ENCODE results near the genes ACAP3, AURKAIP1, ATAD3C and FNDC10.

- RRBS: 1% methylated on average over 62 of the region's 80 CpGs
Observed at GRCh38 chr1:1307765-1308216, at the start of gene ACAP3. TSS of gene ACAP3 (minus strand) at chr1:1307930.

DNA sequence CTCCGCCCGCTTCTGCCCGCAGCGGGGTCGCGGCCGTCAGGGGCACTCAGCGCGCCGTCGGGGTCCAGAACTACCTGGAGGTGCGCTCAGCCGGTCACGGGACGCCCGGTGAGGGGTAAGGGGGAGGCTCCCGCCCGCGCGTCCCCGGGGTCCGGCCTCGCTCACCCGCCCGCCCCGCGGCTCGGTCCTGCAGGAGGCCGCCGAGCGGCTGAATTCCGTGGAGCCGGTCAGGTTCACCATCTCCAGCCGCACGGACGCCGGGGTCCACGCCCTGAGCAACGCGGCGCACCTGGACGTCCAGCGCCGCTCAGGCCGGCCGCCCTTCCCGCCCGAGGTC, 464 bp downstream of the PUSL1 start:
- RRBS: 3% methylated on average over 32 of the region's 48 CpGs

- RRBS: 97% methylated on average over 14 of the region's 54 CpGs
Observed at GRCh38 chr1:1312458-1313405, 4.3 kb downstream of the PUSL1 start.

GRCh38 chr1:1330003-1331071, 743 bp upstream of the TAS1R3 start:
- RRBS: 32% methylated on average over 3 of the region's 36 CpGs

DNA sequence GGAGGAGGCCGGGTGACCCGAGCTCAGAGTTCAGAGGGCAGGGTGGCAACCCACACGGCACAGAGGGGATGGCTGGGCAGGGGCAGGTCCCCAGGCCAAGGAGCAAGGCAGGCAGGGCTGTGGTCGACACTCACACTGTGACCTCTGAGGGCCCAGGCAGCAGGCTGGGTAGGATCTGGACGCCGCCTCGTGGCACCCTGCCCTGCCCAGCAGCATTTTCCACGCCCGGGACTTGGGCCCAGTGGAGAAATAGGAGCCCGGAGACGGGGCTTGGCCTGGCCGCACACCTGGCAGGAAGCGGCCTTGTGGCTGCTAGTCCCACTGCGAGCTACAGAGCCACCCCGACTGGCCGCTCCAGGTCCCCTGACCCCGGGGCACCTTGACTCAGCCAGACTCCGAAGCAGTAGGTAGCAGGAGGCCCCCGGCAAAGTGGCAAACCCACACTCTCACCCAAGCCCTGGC, 5.2 kb downstream of the DVL1 start:
- RRBS: 89% methylated on average over 8 of the region's 19 CpGs

DNA sequence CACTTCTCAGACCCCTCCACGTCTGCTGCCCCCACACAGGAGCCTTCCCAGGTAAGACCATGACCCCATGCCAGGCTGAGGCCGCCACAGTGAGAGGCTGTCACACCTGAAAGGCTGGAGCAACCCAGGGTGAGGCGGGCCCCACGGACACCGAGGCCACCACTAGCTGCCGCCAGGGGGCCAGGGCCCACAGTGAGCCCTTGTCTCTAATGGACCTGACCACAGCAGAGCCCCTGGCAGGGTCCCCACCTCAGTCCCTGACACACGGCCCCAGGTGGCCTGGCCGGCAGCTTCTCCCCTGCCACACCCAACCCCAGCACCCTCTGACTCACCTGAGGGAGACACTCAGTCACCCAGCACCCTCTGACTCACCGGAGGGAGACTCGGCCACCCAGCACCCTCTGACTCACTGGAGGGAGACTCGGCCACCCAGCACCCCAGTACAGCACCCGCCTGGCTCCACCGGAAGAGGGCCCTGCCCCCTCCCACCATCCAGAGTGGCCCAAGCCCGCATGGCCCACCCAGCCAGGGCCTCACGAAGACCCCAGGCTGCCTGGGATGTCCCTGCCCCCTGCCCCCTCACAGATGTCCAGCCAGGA, 4.5 kb downstream of the DVL1 start:
- RRBS: 5% methylated on average over 5 of the region's 15 CpGs

DNA sequence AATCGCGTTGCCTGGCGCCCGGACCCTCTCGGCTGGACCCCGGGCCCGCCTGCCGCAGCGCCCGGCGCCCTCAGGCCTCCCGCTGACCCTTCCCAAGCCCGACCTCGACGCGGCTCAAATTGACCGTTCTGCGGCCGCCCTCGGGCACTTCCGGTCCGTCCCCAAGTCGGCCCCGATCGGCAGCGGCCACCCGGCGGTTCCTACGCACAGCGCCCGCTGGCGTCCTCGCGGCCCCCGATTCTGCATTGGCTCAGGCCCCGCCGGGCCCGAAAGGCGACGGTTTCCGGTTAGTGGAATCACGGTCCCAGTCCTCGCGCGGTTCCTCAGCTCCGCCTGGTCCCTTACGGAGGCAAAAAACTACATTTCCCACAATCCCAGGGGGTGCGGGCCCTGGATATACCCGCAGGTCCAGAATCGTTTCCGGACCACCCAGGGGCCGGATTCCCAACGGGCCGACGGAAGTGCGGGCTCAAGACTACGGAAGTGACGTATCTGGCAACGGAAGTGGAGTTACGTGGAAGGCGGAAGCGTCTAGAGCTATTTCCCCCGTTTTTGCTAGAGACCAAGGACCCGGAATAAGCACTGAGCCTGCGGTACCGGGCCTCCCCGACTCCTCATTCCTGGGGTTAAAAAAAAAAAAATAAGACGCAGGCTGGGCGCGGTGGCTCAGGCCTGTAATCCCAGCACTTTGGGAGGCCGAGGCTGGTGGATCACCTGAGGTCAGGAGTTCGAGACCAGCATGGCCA, at the start of gene AURKAIP1:
AURKAIP1 (minus strand) TSS at position 157 of the 746 bp plus-strand sequence.
- RRBS: 1% methylated on average over 42 of the region's 72 CpGs

GRCh38 chr1:1406210-1407119, 628 bp downstream of the MRPL20 start:
- RRBS: 29% methylated on average over 37 of the region's 71 CpGs

DNA sequence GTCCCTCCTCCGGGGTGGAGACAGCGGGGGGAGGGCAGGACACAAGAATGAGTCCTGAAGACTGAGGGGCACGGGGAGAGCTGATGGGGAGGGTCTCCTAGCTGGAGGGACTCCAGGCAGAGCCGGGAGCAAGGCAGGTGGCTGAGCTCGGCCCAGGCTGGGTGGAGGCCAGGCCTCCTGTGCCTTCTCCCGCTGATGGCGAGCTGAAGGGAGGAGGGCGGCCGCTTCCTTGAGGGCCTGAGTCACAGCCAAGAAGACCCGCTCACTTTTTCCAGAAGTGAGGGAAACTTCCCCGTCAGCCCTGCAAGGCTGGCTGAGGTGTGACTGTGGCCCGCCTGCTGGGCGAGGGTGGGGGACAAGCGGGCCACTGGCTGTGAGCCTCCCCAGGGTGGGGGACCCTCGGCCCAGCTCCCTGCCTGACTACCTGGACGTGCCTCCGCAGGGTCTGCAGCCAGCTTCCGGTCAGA, 1.7 kb upstream of the VWA1 start:
- RRBS: 96% methylated on average over 3 of the region's 18 CpGs

- RRBS: 98% methylated on average over 6 of the region's 29 CpGs
Observed at GRCh38 chr1:1436910-1437570, 1.6 kb downstream of the VWA1 start.

- RRBS: 85% methylated on average over 5 of the region's 9 CpGs
Observed at GRCh38 chr1:1449339-1449793, at the start of gene ATAD3C. TSS of gene ATAD3C (plus strand) at chr1:1449689.

- RRBS: 92% methylated on average over 2 of the region's 47 CpGs
Observed at GRCh38 chr1:1477736-1478863, 6.5 kb downstream of the ATAD3B start.

GRCh38 chr1:1558156-1559348, 16.1 kb downstream of the SSU72 start:
- RRBS: no CpG with 5 or more reads among the region's 26 CpGs

DNA sequence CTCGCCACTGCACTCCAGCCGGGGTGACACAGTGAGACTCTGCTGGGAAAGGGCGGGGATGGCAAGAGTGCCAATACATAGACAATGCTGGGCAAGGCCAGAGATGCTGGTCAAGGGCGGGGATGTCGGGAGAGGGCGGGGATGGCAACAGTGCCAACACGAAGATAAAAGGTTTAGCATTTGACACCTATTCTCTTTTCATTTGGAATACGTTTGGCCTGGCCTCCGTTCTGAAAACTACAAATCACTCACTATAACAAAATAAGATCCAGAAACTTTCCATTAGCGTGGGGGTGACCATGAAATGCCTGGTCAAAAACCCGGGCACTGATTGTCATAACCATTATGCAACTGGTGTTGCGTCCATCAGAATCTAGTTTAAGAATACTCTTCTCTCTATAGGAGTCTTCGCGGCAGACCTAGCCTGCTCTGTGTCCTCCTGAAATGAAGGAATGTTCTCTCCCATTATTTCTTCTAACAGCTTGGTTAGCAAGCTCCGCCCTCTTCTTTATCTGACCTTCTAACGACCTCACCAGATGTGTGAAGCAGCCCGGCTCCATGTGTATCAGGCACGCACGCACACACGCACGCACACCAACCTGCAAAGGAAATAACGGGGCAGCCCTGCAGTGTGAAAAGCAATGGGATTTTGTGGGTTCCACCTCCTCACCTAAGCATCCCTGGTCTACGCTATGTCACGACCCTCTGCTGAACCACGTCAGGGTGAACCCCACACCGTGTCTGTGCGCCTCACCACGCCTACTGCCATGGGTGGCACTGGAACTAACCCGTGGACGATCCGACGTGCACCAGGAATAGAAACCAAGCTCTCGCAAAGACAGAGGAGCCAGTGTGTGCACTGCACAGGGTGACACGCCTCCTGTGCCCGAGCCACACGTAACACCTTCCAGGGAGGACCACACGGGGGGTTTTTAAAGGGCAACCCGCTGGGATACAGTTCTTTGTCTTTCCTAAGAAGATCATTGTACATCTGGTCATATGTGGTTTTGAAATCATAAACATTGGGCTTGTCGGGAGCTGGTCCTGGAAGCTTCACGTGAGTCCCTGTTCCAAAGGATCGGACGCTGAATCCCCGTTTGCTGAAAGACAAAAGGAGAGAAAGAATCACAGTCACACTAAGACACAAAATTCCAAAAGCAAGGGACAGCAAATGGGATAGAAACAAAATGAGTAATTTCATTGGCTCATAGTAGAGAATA, 10.4 kb downstream of the SSU72 start:
- RRBS: no CpG with 5 or more reads among the region's 43 CpGs

- RRBS: no CpG with 5 or more reads among the region's 16 CpGs
Observed at GRCh38 chr1:1569186-1570013, 5.3 kb downstream of the SSU72 start.

- RRBS: no CpG with 5 or more reads among the region's 10 CpGs
Observed at GRCh38 chr1:1577282-1577962, 2.8 kb upstream of the SSU72 start.

DNA sequence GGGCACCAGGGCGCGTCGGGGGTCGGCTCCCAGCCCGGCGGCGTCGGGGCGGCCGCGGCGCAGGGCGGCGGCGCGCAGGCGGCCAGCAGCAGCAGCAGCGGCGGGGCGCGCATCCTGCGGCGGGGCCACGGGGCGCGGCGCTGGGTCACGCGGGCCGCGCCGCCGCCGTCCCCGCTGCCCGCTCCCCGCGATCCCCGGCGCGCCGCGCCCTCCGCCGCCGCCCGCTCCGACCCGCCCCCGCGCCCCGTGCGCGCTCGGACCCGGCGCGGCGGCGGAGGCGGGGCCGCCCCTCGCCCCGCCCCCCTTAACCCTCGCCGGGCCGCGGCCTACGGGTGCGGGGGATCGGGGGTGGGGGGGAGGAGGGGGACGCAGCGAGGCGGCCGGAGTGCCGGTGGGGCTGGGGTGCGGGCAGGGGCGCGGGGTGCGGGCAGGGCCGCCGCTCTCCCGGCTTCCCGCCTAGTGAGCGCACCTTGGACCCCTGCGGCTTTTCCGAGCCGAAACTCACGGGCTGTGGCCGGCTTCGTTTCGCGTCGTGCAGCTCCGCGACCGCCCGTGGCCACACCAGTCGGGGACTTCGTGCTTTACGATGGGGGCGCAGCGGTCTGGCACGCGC, at the start of gene FNDC10:
FNDC10 (minus strand) TSS at position 233 of the 613 bp plus-strand sequence.
- RRBS: 12% methylated on average over 64 of the region's 105 CpGs

DNA sequence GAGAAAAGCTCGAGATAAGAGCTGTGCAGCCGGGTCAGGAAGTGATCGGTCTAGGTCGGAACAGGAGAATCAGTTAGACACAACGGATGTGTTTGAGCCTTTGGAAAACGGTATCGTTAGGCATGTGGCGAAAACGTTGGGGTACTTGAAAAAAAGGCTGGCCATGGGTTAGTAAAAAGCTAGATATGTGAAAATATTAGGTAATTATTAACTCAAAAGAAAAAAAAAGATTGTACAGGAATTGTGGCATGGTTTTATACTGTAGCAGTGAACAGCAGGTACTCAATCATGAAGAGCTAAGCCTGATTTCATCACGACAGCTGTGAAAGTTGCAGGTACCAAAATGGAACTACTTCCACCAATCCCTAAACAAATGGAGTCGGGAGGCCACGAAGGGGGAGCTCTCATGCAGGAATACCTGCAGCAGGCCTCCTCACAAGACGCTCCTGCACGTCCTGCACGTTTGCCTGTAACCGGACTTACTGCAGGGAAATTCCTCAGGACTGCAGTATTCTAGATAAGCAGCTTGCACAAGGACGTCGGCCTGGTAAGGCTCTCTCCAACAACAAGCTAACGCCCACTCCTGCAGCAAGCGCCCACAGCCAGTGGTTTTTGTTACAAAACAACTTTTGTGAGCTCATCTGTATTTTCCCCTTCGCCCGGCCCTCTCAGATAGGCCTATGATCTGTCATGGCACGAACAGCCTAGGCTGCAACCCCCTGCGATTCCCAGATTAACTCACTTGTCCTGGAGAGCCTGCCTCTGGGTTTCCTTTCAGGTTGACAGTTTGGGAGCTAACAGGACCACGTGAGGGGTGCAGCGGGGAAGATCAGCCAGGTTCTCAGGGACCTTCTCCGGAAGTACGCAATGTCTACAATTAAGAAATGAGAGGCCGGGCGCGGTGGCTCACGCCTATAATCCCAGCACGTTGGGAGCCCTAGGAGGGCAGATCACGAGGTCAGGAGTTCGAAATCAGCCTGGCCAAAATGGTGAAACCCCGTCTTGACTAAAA, 1.1 kb upstream of the MIB2 start:
- RRBS: no CpG with 5 or more reads among the region's 36 CpGs

DNA sequence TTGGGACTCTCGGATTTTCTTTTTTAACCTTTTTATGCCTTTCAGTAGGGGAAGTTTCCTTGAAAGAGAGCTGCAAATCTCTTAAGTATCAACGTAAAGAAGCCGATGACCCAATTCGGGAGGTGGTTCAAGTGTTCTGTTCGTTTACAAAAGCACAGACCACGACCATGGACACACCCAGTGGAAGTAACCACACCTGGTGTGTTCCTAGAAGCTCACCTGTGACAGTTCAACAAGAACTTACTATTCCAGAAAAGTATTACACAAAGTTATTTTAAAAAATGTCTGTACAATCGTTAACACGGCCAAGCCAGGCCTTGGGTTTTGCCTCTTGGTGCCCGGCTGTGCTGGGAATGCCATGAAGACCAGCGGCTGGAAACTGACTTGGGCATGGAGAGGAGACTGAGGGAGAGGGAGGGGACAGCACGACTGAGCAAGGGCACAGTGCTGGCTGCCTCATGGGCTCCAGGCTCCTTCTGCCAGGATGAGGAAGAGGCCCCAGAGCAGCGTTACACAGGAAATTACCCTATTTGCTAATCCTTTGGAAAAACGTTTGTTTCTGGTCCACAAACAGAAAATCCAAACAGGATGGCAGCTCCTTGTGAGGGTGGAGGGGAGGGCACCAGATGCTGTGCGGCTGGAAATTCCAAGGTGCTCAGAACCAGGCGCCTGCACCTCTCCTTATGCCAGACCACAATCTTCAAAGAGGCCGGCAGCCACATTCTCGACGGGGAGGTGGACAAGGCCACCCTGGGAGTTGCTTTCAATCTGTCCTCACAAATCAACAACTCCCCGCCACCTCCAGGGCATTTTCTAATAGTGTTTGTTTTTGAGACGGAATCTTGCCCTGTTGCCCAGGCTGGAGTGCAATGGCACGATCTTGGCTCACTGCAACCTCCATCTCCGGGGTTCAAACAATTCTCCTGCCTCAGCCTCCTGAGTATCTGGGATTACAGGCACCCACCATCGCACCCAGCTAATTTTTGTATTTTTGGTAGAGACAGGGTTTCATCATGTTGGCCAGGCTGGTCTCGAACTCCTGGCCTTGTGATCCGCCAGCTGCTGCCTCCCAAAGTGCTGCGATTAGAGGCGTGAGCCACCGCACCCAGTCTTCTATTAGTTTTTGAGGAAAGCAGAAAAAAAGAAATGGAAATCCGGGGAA, 4.2 kb upstream of the CDK11B start:
- RRBS: no CpG with 5 or more reads among the region's 29 CpGs

DNA sequence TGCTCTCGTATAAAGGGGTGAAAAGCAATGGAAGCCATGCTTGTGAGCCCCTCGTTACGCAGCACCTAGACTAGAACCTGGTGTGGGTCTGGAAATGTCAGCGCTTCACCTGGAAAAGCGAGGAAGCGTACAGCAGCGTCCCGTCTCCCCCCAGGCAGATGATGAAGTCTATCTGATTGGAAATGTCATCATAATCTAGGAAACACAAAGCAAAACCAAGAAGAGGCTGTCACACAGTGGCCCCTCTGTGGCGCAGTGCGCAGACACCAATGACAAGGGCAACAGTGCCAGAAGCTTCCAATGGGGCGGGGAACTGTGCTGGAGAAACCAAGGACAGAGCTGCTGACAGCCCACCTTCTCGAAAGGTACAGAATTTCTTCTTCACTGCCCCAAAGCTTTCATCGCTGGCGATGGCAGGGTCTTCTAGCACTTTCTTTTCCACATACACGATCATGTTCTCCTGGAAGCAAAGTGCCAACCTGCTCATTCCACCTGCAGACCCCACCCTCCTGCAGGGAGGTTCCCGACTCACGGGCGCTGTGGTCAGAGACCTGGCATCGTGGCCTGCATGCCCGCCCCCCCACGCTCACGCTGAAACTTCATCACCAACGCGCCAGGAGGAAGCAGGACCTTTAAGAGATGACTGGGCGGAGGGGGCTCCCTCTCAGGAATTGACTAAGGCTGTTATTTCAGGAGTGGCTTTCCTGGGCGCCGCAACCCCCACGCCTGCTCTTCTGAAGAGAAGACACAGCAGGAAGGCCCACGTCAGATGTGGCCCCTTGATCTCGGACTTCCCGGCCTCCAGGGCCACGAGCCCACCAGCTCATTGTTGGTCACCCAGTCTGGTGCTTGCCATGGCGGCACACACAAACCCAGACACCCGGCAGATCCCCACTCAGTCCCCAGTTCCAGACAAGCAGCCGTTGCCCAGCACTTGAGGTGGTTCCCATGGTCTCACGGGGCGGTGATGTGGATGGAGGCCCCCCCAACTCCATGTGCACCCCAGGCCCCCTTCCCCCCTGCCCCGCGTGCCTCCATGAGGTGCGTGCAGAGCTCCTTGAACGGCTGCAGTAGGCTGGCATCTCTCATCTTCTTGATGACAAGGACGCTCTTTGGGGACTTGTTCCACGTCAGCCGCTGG, 21.8 kb downstream of the NADK start:
- RRBS: 92% methylated on average over 2 of the region's 44 CpGs

All from HTR-8/SVneo (cell line).